ENCODE results near the genes SLC39A6, MOCOS, RIT2 and SIGLEC15.

DNA sequence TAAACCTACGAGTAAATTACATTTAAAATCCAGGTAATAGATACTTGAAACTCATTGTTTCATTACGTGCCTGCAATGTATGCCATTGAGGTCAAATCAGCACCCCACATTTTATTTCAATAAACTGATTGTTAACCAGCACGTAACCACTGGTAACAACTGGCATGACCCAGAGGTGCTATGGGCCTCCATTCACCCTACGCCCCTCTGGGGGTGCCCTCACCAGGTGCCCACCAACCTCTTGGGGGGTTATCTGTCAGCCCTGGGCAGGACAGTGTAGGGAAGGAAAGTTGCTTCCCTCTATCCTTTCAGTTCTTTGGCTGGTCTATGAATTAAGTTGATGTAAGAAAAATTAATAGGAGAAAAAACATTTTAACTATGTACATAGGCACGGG, 190.0 kb downstream of the GALNT1 start:
- PRO-cap, 3 experiments: no peak in any of the 3 experiments
- RAMPAGE, long total RNA: no peak
- RRBS, 2 experiments: no CpG with 5 or more reads among the region's 5 CpGs

DNA sequence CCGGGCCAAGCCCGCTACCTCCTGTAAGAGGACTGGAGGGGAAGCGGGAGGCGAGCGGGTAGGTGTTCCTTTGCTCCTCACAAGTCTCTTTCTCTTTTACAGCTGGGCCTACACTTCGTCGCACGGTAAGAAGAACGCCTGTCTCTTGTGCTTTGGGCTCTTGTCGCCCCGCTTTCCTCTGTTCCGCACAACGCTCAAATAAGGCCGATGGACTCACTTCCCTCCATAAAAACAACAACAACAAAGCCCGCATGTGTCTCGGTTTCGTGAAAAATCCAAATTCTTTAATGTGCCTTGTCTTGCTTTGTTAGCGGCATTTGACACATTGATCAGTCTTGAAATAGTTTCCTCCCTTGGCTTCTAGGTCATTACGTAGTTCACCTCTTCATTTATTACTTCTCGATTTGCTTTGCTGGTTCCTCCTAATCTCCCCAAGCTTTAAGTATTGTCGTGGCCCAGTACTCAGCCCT, 339 bp downstream of the C18orf21 start:
- PRO-cap, 3 experiments: no peak in any of the 3 experiments
- RAMPAGE, long total RNA: no peak
- RRBS, 2 experiments: 0 to 9% methylated on average over 1 of the region's 21 CpGs

- PRO-cap, 3 experiments: no peak in any of the 3 experiments
- RAMPAGE, long total RNA: no peak
- RRBS, 2 experiments: no CpG with 5 or more reads among the region's 2 CpGs
Measured at GRCh38 chr18:36107688-36108326, 21.3 kb downstream of the SLC39A6 start.

GRCh38 chr18:36128843-36129602, at the start of gene SLC39A6:
Gene SLC39A6, minus strand, starts transcription at chr18:36129340.
- PRO-cap, 3 experiments: peak in 3 of 3 experiments; most common plus-strand start chr18:36129516 (in 2); most common minus-strand start chr18:36129394 (in 3)
- RAMPAGE, long total RNA: start-site peak on the minus strand at chr18:36129251-36129388, 647 and 391 reads in 2 replicates
- RRBS, 2 experiments: 2 to 3% methylated on average over 33 to 47 of the region's 77 CpGs

- PRO-cap, 3 experiments: no peak in any of the 3 experiments
- RAMPAGE, long total RNA: no peak
- RRBS, 2 experiments: no CpG with 5 or more reads among the region's 3 CpGs
Measured at GRCh38 chr18:36131733-36132101, 2.0 kb downstream of the ELP2 start.

- PRO-cap, 3 experiments: peak in 2 of 3 experiments; most common plus-strand start chr18:36187530 (in 2); most common minus-strand start chr18:36187438 (in 2)
- RAMPAGE, long total RNA: no peak
- RRBS, 2 experiments: 1 to 2% methylated on average over 22 of the region's 36 CpGs
Measured at GRCh38 chr18:36187242-36187610, at the start of gene MOCOS. Gene MOCOS, plus strand, starts transcription at chr18:36187497.

DNA sequence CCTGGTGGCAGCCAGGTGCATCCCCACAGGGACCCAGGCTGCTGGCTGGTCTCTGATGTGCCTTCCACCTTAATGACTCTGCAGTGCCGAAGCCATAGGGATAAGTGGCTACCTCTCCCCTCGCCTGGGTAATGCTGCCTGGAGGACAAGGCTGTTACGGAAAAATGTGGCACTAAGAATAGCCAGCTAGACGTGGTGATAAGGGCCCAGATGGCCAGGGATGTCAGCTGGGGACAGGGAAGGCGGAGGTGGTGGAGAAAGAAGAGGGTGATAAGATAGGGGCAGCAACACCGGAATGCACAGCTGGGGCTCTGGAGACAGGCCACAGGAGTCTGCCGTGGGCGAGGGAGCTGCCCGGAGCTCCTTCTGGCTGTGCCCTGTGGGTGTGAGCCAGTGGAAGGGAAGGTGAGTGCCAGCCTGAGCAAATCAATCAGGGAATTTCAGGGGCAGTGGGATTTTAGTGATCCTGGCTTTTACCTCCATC, 170.7 kb downstream of the FHOD3 start:
- PRO-cap, 3 experiments: no peak in any of the 3 experiments
- RAMPAGE, long total RNA: no peak
- RRBS, 2 experiments: 19 to 23% methylated on average over 4 of the region's 9 CpGs

DNA sequence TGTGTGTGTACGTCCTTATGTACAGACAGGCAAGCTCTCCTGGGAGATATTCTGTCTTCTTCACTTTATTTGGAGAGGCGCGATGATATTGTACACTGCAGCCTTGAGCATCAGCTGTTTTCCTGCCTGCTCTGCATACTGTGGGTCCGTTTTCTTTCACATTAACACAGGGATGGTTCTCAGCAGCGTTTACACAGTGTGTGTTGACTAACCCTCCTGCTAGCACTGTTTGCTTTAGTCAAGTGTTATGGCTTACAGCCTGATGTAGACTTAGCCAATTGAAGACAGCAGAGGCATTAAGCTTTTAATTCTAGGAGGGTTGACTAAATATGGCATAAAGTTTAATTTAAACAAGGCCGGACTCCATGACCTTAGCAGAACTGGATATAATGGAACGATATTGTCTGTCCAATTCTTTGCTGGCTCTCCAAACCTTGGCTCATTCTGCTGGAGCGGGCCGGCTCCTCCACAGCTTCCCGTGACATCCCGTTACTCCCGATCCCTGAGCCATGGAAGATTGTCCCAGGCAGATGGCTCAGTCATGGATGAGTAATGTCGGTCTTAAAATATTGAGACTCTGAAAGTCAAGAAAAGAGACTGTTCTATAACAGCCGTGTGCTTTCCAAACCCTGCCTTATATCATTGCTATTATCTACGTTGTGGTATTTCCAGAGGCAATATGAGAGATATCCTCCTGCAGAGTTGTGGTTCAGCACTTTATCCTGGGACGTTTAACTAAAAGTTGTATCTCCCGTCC, 134.7 kb downstream of the TPGS2 start:
- PRO-cap, 3 experiments: no peak in any of the 3 experiments
- RAMPAGE, long total RNA: no peak
- RRBS, 2 experiments: 0 to 16% methylated on average over 3 of the region's 17 CpGs

- PRO-cap, 3 experiments: no peak in any of the 3 experiments
- RAMPAGE, long total RNA: no peak
- RRBS, 2 experiments: no CpG with 5 or more reads among the region's 3 CpGs
Measured at GRCh38 chr18:37452916-37453426, 112.6 kb downstream of the CELF4 start.

- PRO-cap, 3 experiments: no peak in any of the 3 experiments
- RAMPAGE, long total RNA: no peak
- RRBS, 2 experiments: 3 to 4% methylated on average over 59 to 65 of the region's 92 CpGs
Measured at GRCh38 chr18:37485146-37485985, 80.2 kb downstream of the CELF4 start.

GRCh38 chr18:39454057-39454423, 1888.4 kb upstream of the CELF4 start:
- PRO-cap, 3 experiments: no peak in any of the 3 experiments
- RAMPAGE, long total RNA: no peak
- RRBS, 2 experiments: no CpG with 5 or more reads among the region's 1 CpG

DNA sequence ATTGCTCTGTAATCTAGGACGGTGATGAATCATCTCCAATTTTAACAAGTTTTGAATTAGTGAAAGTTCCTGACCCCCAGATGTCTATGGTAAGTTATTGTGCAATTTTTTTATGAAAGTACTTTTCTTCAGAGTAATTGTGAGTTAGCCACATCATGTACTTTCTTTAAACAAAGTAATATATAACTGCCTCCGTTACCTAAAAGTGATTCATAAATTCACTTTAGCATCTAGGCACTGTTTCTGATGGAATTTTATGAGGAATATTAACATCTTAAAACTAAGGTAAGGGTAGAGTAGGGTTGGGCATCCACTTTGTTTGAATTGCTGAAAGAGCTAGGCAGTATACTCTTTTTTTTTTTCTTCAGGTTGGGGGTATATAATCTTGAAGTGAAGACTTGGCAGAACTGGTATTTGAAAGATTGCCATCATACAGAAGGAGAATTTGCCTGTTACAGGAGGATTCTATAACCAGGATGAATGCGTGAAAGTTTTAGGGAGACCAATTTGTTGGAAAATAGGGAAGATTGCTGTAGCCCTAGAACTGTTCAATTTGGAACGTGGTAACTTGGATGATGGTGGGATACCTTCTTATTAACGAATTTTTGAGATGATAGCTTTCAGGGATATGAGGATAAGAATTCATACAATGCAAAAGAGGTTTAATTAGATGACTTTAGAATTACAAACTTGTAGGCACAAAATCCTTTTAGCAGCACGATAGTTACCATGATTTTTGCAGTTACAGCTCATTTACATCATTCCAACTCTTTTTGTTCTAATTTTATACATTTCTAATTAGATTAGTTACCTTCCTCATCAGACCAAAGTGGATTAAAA, 38.4 kb downstream of the PIK3C3 start:
- PRO-cap, 3 experiments: no peak in any of the 3 experiments
- RAMPAGE, long total RNA: no peak
- RRBS, 2 experiments: no CpG with 5 or more reads among the region's 6 CpGs

GRCh38 chr18:42298683-42299309, 343.8 kb downstream of the PIK3C3 start:
- PRO-cap, 3 experiments: no peak in any of the 3 experiments
- RAMPAGE, long total RNA: no peak
- RRBS, 2 experiments: no CpG with 5 or more reads among the region's 9 CpGs

GRCh38 chr18:43115039-43116019, at the start of gene RIT2:
Gene RIT2, minus strand, starts transcription at chr18:43115685.
- PRO-cap, 3 experiments: no peak in any of the 3 experiments
- RAMPAGE, long total RNA: no peak
- RRBS, 2 experiments: 93% methylated on average over 2 of the region's 19 CpGs; no CpG with 5 or more reads in 1 of the 2 experiments

DNA sequence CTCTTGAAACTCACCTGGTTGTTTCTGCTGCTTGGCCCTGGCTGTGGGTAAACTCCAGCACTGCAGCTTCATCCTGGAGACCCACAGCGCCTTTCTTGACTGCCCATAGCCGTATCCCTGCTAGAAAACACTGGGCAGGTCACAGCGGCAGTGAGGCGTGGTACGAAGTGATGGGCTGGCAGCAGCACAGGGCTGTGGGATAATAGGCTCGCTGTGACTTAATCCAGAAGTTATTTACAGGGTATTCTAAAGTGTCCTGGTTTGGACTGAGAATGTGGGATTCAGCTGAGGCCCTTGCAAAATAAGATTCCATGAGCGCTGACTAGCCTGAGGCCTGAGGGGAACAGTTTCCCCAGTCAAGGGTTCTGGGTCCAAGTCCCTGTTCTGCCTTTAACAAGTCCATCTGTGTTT, 34.5 kb downstream of the SETBP1 start:
- PRO-cap, 3 experiments: peak in 1 of 3 experiments; most common minus-strand start position 169 of the sequence (in 1)
- RAMPAGE, long total RNA: no peak
- RRBS, 2 experiments: no CpG with 5 or more reads among the region's 7 CpGs

DNA sequence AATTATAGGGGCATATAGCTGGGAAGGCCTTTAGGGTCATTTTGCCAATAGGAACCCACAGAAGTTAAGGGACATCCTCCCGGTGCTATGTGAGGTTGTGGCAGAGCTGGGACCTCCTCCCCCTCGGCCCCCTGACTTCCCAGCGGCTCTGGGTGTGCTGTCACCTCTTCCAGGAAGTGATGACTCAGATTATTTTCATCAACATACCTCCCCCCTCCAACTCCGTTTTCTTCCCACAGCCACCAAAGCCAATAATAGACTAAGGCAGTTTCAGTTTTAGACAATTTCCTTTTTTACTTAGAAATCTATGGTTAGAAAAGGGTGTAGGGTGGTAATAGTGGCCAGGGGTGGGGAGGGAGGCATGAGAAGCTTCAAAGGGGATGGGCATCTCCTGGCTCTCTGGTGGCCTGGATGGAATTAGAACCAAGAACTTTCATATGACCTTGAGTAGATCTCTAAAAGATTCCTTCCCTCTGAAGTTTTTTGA, 45.0 kb downstream of the SETBP1 start:
- PRO-cap, 3 experiments: no peak in any of the 3 experiments
- RAMPAGE, long total RNA: no peak
- RRBS, 2 experiments: no CpG with 5 or more reads among the region's 4 CpGs

- PRO-cap, 3 experiments: no peak in any of the 3 experiments
- RAMPAGE, long total RNA: no peak
- RRBS, 2 experiments: no CpG with 5 or more reads among the region's 4 CpGs
Measured at GRCh38 chr18:44753245-44753794, 72.6 kb downstream of the SETBP1 start.

DNA sequence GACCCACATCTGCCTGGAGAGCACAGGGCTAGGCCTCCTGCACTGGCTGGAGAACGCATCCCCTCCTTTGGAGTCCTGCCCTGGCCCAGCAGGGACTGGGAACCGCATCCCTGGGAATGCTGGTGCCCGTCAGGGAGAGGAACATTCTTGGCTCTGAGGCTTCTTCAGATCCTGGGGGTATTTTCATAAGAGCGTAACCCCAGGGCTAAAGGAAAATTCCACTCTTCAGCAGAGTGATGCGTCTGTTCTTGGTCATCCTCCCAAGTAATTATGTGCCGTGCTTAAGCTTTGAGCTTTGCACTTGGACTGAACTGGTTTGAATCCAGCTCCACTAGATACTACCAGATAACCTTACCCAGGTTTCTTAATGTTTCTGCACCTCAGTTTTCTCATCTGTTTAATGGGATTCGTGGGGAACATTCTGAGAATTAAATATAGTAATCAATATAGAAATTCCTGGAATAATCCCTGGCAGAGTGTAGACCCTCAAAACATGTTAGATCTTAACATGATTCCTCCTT, 91.7 kb downstream of the SETBP1 start:
- PRO-cap, 3 experiments: no peak in any of the 3 experiments
- RAMPAGE, long total RNA: no peak
- RRBS, 2 experiments: no CpG with 5 or more reads among the region's 7 CpGs

DNA sequence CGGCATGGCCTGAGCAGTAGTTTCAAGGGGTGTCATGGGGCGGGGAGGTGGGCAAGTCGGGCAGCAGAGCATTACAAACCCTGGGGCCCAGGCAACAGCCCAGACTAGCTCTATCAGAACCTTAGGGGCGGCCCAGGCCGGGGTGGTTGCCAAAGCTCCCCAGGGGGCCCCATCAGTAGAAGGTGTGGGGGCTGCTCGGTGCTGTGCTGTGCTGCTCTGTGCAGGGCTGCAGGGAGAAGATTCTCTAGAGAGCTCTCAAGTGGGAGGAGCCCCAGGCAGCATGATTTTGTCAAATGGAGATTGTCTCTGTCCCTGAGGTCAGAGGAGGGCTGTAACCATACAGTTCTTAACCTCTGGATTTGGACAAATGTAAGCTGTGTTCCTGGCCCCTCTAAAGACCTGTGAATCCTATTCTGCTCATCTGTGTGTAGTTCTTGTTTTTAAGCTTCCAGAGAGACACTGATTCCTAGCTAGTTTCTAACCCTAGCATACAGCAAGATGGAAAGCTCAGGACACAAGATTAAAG, 36.3 kb upstream of the SLC14A1 start:
- PRO-cap, 3 experiments: no peak in any of the 3 experiments
- RAMPAGE, long total RNA: no peak
- RRBS, 2 experiments: no CpG with 5 or more reads among the region's 6 CpGs

GRCh38 chr18:45825479-45825943, at the start of gene SIGLEC15:
Gene SIGLEC15, plus strand, starts transcription at chr18:45825675.
- PRO-cap, 3 experiments: no peak in any of the 3 experiments
- RAMPAGE, long total RNA: no peak
- RRBS, 2 experiments: no CpG with 5 or more reads among the region's 12 CpGs